K562 (cell line): ENCODE measurements around a stretch of chr3.

DNA sequence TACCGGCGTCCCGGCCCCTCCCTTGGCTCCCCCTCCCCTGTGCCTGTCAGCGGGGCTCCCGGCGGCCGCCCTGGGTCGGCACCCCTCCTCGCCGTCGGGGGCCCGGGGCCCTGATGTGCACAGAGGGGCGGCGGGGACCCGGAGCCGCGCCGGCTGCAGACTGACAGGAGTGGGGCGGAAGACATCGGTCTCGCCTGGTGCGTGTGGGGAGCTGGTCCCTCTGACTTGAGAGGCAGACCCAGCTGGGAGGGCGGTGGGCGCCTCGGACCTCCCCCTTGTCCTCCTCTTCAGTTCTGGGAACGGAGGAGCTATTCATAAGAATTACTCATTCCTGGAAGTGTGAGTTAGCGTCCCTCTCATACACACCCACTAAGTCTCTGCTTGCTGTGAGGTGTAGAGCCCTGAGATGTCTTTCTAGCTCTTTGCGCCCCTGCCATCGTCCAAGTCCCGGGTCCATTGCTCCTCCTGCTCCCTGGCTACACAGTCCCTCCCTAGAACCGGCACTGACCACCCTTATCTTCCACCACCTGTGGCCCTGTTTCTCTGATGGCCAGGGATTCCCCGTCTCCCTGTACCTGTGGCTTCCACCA lies 1.1 kb downstream of the KALRN start:
- RAMPAGE, long total RNA = no peak
- RRBS = 5% methylated on average over 10 of the region's 32 CpGs
PRO-cap:
- standard = no peak
- CoPRO, capped RNA only, 2 experiments = no peak in any of the 2 experiments
- CoPRO, capped and uncapped RNA, 2 experiments = no peak in any of the 2 experiments
- CoPRO, uncapped RNA only, 2 experiments = no peak in any of the 2 experiments
CAGE:
- cytosol, long polyA plus RNA = no peak
- long polyA plus RNA = no peak
- nucleolus, long total RNA = no peak
- nucleus, long polyA plus RNA = no peak

DNA sequence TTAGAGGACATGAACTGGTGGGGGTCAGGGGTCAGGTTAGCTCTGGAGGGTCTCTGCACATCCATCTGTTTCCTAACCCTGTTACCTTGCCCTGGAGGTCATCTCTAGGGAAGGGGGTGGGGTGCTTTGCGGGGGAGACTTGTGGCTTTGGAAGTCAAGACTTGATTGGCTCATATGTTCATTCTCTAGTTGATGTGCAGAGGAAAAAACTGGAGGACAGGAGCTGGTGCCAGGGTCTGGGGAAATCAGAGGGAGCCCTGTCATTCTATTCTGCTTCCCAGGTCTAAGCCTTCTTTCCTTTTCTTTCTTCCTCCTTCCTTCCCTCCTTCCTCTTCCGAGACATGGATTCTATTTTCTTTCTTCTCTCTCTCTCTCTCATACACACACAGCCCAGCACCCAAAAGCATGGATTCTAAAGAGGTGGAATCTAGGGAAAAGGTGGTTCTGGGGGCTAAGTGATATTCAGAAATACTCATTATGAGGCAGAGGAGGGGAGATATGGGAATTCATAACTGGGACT lies 1.8 kb downstream of the KALRN start:
- RAMPAGE, long total RNA = no peak
- RRBS = no CpG with 5 or more reads among the region's 2 CpGs
PRO-cap:
- standard = no peak
- CoPRO, capped RNA only, 2 experiments = no peak in any of the 2 experiments
- CoPRO, capped and uncapped RNA, 2 experiments = no peak in any of the 2 experiments
- CoPRO, uncapped RNA only, 2 experiments = no peak in any of the 2 experiments
CAGE:
- cytosol, long polyA plus RNA = no peak
- long polyA plus RNA = no peak
- nucleolus, long total RNA = no peak
- nucleus, long polyA plus RNA = no peak

DNA sequence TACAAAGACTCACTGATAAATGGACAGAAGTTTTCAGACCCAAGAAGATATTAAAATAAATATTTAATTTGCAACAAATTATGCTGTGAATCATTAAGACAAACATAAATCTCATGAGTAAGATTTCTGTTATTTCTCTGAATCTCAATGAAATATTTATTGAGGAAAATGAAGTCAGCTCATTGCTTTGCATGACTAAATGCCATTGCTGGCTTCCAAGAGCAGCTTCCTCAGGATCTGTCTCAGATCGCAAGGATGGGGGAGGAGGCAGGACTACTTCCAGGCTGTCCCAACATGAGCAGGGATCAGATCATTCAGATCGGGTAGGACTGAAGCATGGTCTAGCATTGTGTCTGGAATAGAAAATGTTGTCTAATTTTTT lies 86.2 kb downstream of the KALRN start:
- RAMPAGE, long total RNA = no peak
- RRBS = no CpG with 5 or more reads among the region's 2 CpGs
PRO-cap:
- standard = no peak
- CoPRO, capped RNA only, 2 experiments = no peak in any of the 2 experiments
- CoPRO, capped and uncapped RNA, 2 experiments = no peak in any of the 2 experiments
- CoPRO, uncapped RNA only, 2 experiments = no peak in any of the 2 experiments
CAGE:
- cytosol, long polyA plus RNA = no peak
- long polyA plus RNA = no peak
- nucleolus, long total RNA = no peak
- nucleus, long polyA plus RNA = no peak

DNA sequence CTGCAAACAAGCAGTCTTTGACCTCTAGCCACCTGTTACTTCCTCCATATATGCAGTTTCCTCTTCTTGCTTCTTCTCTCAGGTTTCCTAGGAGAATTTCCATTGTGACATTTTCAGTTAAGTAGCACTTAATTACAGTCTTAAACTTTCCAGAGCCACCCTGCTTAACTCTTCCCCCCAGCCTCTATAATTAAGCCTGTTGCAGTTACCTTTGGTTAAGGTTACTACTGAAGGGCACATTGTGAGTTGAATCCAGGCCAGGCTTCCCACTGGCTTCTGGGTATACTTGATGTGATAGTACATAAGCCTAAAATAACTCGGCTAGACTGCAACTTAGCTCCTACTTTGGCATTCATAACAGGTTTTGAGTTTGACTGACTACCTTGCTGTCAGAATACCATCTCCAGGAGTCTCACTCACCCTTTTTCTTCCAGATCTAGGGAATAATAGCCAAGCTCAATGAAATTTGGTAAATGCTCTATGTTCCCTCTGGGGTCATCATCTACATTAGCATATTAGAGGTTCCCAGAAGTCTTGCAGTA lies 114.1 kb upstream of the UMPS start:
- RAMPAGE, long total RNA = no peak
- RRBS = no CpG with 5 or more reads among the region's 1 CpG
PRO-cap:
- standard = no peak
- CoPRO, capped RNA only, 2 experiments = no peak in any of the 2 experiments
- CoPRO, capped and uncapped RNA, 2 experiments = no peak in any of the 2 experiments
- CoPRO, uncapped RNA only, 2 experiments = no peak in any of the 2 experiments
CAGE:
- cytosol, long polyA plus RNA = no peak
- long polyA plus RNA = no peak
- nucleolus, long total RNA = no peak
- nucleus, long polyA plus RNA = no peak

DNA sequence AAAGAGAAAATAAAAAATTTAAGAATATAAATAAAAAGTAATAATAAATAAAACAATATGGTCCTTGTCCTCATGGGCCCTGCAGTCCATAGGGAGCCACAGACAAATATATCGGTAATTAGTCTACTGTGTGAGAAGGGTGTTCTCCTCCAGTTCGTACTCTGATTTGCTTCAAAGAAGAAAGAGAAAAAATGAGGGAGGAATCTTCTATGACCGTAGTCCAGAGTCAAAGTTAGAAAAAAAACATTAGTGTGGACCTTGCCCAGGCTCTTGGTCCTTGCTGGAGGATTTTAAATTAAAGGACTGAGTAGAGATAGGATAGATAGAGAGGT lies 40.1 kb upstream of the UMPS start:
- RAMPAGE, long total RNA = no peak
- RRBS = no CpG with 5 or more reads among the region's 3 CpGs
PRO-cap:
- standard = no peak
- CoPRO, capped RNA only, 2 experiments = no peak in any of the 2 experiments
- CoPRO, capped and uncapped RNA, 2 experiments = no peak in any of the 2 experiments
- CoPRO, uncapped RNA only, 2 experiments = no peak in any of the 2 experiments
CAGE:
- cytosol, long polyA plus RNA = no peak
- long polyA plus RNA = no peak
- nucleolus, long total RNA = no peak
- nucleus, long polyA plus RNA = no peak

- RAMPAGE, long total RNA = no peak
- RRBS = no CpG with 5 or more reads among the region's 12 CpGs
PRO-cap:
- standard = no peak
- CoPRO, capped RNA only, 2 experiments = no peak in any of the 2 experiments
- CoPRO, capped and uncapped RNA, 2 experiments = no peak in any of the 2 experiments
- CoPRO, uncapped RNA only, 2 experiments = no peak in any of the 2 experiments
CAGE:
- cytosol, long polyA plus RNA = no peak
- long polyA plus RNA = no peak
- nucleolus, long total RNA = no peak
- nucleus, long polyA plus RNA = no peak
Measured at GRCh38 chr3:124699551-124700112, 30.6 kb upstream of the UMPS start.

DNA sequence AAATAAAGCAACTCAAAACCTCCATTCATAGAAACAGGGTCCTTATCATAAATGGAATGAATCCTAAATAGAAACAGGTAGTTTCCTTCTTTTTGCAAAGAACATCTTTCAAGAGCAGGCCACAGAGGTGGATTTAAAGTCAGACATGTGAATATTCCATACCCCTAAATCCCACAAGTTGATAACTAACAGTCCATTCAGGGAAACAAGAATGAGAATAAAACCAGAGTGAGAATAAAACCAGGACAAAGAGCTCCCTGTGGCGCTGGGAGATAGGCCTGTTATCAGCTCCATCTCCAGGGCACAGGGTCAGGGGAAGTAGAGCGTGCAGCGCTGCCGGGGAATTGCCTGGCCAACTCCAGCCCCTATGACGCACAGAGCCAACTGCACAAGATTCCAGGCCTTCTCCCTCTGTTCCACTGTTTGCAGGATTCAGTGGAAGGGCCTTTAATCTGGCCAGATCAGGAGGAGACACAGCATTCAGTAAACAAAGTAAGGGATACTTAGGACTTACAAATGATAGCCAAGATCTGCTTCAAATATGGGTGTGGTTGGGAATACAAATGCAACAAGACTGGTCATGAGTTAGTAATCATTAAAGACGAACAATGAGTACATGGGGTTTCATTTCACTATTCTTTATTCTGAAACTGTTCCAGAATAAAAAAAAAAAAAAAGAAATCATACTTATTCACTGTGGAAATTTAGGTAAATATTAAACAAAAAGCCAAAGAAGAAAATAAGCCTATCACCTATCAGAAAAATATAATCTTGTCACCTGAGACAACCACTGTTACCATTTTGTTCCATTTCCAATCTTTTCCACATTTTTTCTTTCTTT lies 49.4 kb downstream of the ITGB5 start:
- RAMPAGE, long total RNA = no peak
- RRBS = no CpG with 5 or more reads among the region's 6 CpGs
PRO-cap:
- standard = no peak
- CoPRO, capped RNA only, 2 experiments = no peak in any of the 2 experiments
- CoPRO, capped and uncapped RNA, 2 experiments = no peak in any of the 2 experiments
- CoPRO, uncapped RNA only, 2 experiments = no peak in any of the 2 experiments
CAGE:
- cytosol, long polyA plus RNA = no peak
- long polyA plus RNA = no peak
- nucleolus, long total RNA = no peak
- nucleus, long polyA plus RNA = no peak

- RAMPAGE, long total RNA = no peak
- RRBS = no CpG with 5 or more reads among the region's 3 CpGs
PRO-cap:
- standard = no peak
- CoPRO, capped RNA only, 2 experiments = no peak in any of the 2 experiments
- CoPRO, capped and uncapped RNA, 2 experiments = no peak in any of the 2 experiments
- CoPRO, uncapped RNA only, 2 experiments = no peak in any of the 2 experiments
CAGE:
- cytosol, long polyA plus RNA = no peak
- long polyA plus RNA = no peak
- nucleolus, long total RNA = no peak
- nucleus, long polyA plus RNA = no peak
Measured at GRCh38 chr3:124838941-124839406, 48.2 kb downstream of the ITGB5 start.

DNA sequence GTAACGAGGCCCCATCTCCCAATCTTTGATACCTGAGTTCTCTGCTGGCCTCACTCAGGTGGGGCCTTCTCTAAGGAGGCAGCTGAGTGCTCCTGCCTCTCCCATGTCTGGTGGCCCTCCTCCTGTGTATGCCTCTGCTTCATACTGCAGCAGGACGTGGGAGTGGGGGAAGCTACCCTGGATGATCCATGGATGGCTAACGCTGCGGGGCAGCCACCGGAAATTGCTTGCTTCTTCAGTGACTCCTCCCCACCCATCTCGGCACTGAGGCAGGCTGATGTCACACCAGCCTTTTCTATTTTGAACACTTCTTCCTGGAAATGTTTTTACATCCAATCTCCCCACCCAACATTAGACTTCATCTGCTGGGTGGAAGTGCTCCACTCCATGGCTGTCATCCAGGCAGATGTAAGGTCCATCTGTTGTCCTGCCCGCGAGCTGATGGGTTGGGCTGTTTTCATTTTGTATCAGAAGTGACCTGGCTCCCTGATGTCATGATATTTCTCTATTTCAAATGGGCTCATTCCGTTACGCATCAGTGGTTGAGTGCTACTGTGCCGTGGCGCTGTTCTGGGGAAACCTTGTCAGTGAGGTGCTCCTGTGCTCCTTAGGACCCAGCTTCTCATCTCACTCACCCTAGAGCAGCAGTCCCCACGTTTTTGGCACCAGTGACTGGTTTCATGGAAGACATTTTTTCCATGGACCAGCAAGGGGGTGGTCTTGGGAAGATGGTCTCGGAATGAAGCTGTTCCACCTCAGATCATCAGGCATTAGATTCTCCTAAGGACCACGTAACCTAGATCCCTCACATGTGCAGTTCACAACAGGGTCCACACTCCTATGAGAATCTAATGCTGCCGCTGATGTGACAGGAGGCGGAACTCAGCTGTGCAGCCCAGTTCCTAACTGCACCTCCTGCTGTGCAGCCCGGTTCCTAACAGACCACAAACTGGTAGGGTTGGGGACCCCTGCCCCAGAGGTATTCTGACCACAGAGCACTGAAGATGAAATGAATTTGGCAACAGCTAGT lies 59.1 kb upstream of the MUC13 start:
- RAMPAGE, long total RNA = no peak
- RRBS = no CpG with 5 or more reads among the region's 18 CpGs
PRO-cap:
- standard = no peak
- CoPRO, capped RNA only, 2 experiments = no peak in any of the 2 experiments
- CoPRO, capped and uncapped RNA, 2 experiments = no peak in any of the 2 experiments
- CoPRO, uncapped RNA only, 2 experiments = no peak in any of the 2 experiments
CAGE:
- cytosol, long polyA plus RNA = no peak
- long polyA plus RNA = no peak
- nucleolus, long total RNA = no peak
- nucleus, long polyA plus RNA = no peak

- RAMPAGE, long total RNA = no peak
- RRBS = no CpG with 5 or more reads among the region's 10 CpGs
PRO-cap:
- standard = no peak
- CoPRO, capped RNA only, 2 experiments = no peak in any of the 2 experiments
- CoPRO, capped and uncapped RNA, 2 experiments = no peak in any of the 2 experiments
- CoPRO, uncapped RNA only, 2 experiments = no peak in any of the 2 experiments
CAGE:
- cytosol, long polyA plus RNA = no peak
- long polyA plus RNA = no peak
- nucleolus, long total RNA = no peak
- nucleus, long polyA plus RNA = no peak
Measured at GRCh38 chr3:125051490-125052143, 4.2 kb downstream of the HEG1 start.

- RAMPAGE, long total RNA = no peak
- RRBS = no CpG with 5 or more reads among the region's 6 CpGs
PRO-cap:
- standard = no peak
- CoPRO, capped RNA only, 2 experiments = no peak in any of the 2 experiments
- CoPRO, capped and uncapped RNA, 2 experiments = no peak in any of the 2 experiments
- CoPRO, uncapped RNA only, 2 experiments = no peak in any of the 2 experiments
CAGE:
- cytosol, long polyA plus RNA = no peak
- long polyA plus RNA = no peak
- nucleolus, long total RNA = no peak
- nucleus, long polyA plus RNA = no peak
Measured at GRCh38 chr3:125146143-125146642, 66.4 kb downstream of the SLC12A8 start.

- RAMPAGE, long total RNA = no peak
- RRBS = no CpG with 5 or more reads among the region's 15 CpGs
PRO-cap:
- standard = no peak
- CoPRO, capped RNA only, 2 experiments = no peak in any of the 2 experiments
- CoPRO, capped and uncapped RNA, 2 experiments = no peak in any of the 2 experiments
- CoPRO, uncapped RNA only, 2 experiments = no peak in any of the 2 experiments
CAGE:
- cytosol, long polyA plus RNA = no peak
- long polyA plus RNA = no peak
- nucleolus, long total RNA = no peak
- nucleus, long polyA plus RNA = no peak
Measured at GRCh38 chr3:125596589-125597275, 1.4 kb upstream of the OSBPL11 start.

- RAMPAGE, long total RNA = no peak
- RRBS = no CpG with 5 or more reads among the region's 5 CpGs
PRO-cap:
- standard = no peak
- CoPRO, capped RNA only, 2 experiments = no peak in any of the 2 experiments
- CoPRO, capped and uncapped RNA, 2 experiments = no peak in any of the 2 experiments
- CoPRO, uncapped RNA only, 2 experiments = no peak in any of the 2 experiments
CAGE:
- cytosol, long polyA plus RNA = no peak
- long polyA plus RNA = no peak
- nucleolus, long total RNA = no peak
- nucleus, long polyA plus RNA = no peak
Measured at GRCh38 chr3:125608317-125608891, 13.1 kb upstream of the OSBPL11 start.

DNA sequence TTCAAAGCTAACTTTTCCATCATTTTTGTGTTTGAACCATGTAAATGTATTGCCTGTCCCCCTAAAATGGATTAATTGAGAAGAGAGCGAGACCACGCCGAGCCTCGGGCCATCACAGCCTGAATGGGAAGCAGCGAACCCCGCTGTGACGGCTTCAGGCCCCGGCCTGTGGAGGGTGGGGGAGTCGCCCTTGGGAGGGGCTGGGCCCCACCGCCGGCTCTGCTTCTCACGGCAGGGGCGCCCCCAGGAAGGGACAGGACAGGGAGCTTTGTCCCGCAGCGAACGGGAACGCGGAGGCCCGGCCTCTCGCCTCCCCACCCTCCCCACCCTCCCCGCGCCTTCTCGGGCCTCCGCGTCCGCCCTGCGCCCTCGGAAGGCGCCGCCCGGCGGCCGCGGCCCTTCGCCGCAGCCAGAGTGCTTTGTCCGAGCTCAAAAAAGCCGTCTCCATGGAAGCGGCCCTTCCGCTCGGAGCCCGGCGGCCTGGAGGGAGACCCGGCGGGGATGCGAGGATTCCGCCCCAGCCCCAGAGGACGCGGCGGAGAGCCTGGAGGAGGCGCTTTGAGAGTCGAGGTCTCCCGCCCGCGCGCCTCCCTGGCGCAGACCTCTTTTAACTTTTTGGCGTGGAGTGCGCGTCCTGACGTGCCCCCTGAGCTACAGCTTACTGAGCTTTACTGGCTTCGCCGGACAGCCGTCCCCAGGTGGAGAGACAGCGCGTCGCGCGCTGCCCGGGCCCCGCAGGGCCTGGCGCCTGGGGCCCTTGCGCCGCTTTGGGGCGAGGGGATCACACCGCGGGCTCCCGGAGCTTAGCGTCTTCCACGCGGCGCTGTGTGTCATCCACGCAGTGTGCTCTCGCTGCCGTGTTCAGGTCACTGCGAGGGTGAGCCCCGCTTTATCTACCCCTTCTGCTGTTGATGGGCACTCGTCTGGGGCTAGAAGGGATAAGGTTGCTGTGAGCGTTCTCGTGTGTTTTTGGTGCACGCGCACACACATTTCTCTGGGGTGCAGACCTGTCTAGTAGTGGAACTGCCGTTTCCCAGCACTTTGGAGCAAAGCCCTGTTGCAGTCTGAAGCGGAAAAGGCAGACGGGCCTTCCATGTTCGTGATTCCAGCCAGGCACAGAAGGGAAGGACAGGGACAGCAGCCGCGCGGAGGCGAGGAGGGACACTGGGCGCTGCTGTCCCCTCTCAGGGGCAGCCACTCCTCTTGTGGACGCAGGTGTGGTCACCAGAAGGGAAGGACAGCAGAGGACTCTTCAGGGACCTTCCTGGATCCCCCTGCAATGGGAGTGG lies 32.9 kb upstream of the ALDH1L1 start:
- RAMPAGE, long total RNA = no peak
- RRBS = 26% methylated on average over 48 of the region's 102 CpGs
PRO-cap:
- standard = no peak
- CoPRO, capped RNA only, 2 experiments = no peak in any of the 2 experiments
- CoPRO, capped and uncapped RNA, 2 experiments = no peak in any of the 2 experiments
- CoPRO, uncapped RNA only, 2 experiments = no peak in any of the 2 experiments
CAGE:
- cytosol, long polyA plus RNA = no peak
- long polyA plus RNA = no peak
- nucleolus, long total RNA = no peak
- nucleus, long polyA plus RNA = no peak

DNA sequence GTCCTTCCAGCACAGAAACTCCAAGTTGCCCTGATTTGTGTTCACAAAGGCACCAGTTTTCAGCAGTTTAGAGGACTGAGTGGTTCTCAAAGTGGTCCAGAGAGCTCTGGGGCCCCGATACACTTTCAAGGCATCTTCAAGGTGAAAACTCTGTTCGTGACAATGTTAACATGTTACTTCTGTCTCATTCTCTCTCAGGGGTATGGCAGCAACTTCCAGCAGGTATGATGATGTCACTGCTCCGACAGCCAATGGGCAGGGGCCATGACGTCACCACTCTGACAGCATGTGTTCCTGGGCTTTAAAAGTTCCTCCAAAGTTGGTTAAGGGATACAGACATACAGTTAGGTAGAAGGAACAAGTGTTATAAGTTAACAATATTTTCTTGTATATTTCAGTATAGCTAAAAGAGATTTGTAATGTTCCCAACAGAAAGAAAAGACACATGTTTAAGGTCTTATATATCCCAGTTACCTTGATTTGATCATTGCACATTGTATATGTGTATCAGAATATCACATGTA lies 87.8 kb downstream of the KLF15 start:
- RAMPAGE, long total RNA = no peak
- RRBS = no CpG with 5 or more reads among the region's 4 CpGs
PRO-cap:
- standard = no peak
- CoPRO, capped RNA only, 2 experiments = no peak in any of the 2 experiments
- CoPRO, capped and uncapped RNA, 2 experiments = no peak in any of the 2 experiments
- CoPRO, uncapped RNA only, 2 experiments = no peak in any of the 2 experiments
CAGE:
- cytosol, long polyA plus RNA = no peak
- long polyA plus RNA = no peak
- nucleolus, long total RNA = no peak
- nucleus, long polyA plus RNA = no peak

DNA sequence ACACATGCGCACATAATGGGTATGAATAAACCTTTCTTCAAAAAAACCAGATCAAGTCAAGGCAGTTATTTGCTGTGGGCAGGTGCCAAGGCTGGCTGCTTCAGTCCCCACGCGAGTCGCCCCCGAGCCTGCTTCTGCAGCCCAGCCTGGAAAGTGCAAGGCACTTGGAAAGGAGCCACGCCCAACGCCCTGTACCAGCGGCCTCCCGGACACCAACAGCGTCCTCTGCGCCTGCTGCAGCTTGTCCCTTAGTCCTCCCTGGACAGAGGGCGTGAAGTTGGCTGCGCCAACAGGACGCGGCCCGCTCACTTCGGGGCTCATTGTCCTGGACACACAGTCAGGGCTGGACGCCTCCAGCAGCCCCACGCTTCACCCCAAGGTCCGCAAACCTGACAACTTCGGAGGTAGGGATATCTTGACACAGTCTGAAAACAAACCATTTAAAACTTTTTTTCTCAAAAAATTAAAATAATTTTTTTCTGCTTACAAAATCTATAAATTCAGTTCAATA lies 68.8 kb downstream of the KLF15 start:
- RAMPAGE, long total RNA = no peak
- RRBS = no CpG with 5 or more reads among the region's 21 CpGs
PRO-cap:
- standard = no peak
- CoPRO, capped RNA only, 2 experiments = no peak in any of the 2 experiments
- CoPRO, capped and uncapped RNA, 2 experiments = no peak in any of the 2 experiments
- CoPRO, uncapped RNA only, 2 experiments = no peak in any of the 2 experiments
CAGE:
- cytosol, long polyA plus RNA = no peak
- long polyA plus RNA = no peak
- nucleolus, long total RNA = no peak
- nucleus, long polyA plus RNA = no peak

DNA sequence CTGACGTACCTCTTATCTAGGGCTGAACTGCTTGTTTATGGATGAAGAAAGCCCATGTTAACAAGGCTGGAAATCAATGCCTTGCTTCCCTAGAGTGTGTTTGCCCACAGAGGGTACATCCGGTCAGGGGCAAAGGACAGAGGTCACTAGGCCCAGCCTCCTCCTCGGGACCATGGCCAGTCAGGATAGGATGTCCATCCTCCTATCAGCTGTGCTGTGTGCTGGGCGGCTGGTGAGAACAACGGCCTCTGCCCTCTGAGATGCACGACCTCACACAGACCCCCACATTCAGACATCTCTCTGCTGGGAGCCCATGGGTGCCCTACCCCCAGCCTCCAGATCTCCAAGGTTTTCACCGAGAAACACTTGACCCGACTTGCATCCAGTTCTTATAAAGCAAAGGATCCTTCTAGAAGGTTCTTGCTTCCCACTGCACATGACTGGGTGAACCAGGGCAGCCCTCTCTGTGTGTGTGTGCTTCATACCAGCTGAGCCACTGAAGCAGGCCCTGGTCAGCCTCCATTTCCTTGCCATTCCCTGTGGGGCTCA lies 15.7 kb downstream of the KLF15 start:
- RAMPAGE, long total RNA = no peak
- RRBS = no CpG with 5 or more reads among the region's 8 CpGs
PRO-cap:
- standard = no peak
- CoPRO, capped RNA only, 2 experiments = no peak in any of the 2 experiments
- CoPRO, capped and uncapped RNA, 2 experiments = no peak in any of the 2 experiments
- CoPRO, uncapped RNA only, 2 experiments = no peak in any of the 2 experiments
CAGE:
- cytosol, long polyA plus RNA = no peak
- long polyA plus RNA = no peak
- nucleolus, long total RNA = no peak
- nucleus, long polyA plus RNA = no peak

DNA sequence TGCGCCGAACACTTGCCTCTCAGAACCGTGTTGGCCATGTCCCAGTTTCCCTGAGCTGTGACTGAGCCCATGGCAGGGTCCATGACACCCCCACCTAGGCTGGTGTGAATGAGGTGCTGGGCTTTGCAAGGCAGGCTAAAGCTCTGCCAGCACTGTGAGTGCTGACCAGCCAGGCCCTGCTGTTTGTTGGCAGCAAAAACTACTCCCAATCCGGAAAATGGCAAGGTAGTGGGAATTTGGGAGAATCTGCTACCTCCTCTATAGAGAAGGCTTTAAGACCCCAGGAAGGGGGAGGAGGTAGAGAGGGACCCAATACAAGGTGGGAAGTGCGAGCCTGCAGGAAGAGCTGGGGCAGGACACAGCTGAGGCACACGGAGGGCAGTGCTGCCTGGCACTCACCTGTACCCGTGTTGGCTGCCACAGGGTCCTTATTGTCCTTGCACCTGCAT lies 8.5 kb upstream of the KLF15 start:
- RAMPAGE, long total RNA = no peak
- RRBS = no CpG with 5 or more reads among the region's 7 CpGs
PRO-cap:
- standard = no peak
- CoPRO, capped RNA only, 2 experiments = no peak in any of the 2 experiments
- CoPRO, capped and uncapped RNA, 2 experiments = no peak in any of the 2 experiments
- CoPRO, uncapped RNA only, 2 experiments = no peak in any of the 2 experiments
CAGE:
- cytosol, long polyA plus RNA = no peak
- long polyA plus RNA = no peak
- nucleolus, long total RNA = no peak
- nucleus, long polyA plus RNA = no peak